ENCODE measurements around a stretch of chr7.

- PRO-cap, result no peak
These were observed 655.1 kb downstream of the INHBA start for GRCh38 chr7:41047738-41048252.

DNA sequence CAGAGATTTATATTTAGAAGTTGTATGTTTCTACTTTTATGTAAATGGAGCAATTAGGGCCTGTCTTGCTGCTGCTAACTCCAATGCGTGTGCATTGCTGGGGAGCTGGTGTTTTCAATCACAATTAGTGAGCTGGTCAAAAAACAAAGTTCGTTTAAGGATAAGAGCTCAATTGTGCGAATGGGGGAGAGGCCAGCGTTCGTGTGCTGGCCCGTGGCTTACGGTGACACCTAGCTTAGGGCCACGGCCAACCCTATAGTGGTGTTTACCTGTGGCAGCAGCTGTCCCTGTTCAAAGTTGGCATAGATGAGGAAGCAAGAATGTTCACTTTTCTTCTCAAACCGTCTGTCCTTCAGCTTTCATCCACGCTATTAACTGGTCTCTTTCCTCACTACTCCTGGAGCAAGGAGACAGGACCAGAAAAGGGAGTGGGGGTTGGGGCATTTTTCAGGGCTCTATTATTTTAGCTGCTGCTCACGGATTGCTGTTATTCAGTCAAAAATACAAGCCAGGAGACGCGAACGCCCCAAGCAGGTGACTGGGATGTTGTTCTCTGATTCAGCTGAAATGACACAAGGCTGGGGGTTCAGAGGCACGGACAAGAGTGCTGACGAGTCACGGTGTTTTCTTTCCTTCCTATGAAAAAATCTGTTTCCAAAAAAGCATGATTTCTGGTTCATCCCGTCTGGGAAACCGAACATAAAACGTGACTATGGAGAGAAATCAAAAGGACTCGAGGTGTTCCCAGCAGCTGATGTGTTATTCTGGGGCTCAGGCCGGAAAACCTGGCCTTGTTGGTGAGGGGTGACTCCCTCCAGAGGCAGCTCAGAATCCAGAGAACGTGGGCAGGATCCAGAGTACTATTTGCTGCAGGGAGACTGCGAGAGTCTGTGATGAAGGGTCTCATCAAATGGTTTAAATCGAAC is 3.3 kb upstream of the INHBA start:
- PRO-cap, result no peak

DNA sequence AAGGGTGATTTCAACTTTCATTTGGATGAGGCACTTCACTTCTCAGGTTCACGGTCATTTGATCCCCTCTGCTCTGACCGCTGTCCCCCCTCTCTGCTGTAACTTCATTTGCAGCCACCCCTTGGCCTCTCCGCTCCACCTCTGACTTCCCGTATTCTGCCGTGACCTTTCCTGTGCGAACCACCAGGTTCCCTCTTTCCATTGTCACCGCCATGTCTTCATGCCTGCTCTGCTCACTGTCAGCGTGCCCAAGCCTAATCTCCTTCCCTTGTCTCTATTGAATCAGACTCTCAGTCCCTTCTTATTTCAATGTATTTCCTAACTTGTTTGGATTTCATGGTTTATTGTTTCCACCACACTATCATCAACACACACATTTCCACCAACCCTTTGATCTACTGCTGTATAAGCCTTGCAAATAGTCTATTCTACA is 29.9 kb upstream of the INHBA start:
- PRO-cap, result no peak

DNA sequence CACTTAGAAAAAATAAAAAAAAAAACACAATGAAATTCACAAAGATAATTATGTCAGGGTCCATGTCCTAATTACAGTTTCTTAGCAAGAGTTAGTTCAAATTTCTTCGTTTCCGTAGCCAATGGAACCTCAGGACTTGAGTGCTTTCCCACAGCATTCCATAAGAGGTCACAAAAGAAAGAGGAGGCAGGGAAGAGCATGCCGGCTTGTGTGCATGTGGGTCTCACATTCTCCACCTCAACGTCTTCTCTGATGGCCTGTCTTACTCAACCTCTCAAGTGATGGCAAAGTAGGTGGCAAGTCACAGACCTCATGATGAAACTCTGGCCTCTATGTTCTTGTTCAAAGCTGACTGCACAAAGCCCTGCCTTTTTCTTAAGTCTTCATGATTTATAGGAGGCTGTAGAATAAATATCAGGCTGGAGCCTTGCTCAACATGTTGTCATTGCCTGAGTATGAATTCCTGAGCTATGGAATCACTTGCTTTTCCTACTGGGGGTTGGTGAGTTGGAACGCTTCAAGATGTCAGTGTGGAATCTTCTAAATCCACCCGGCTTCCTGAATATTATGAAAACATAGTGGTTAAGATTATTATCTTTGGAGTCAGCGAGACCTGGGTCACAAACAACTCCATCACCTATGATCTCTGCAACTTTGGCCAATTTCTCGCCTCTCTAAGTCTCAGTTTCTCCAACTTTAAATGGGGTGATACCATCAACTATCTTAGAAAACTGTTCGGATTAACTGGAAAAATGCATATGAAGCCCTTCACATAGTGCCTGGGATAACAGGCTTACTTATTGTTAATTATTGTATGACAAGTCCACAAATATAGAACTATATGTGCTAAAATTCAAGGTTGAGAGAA is 213.7 kb upstream of the INHBA start:
- PRO-cap, result no peak

DNA sequence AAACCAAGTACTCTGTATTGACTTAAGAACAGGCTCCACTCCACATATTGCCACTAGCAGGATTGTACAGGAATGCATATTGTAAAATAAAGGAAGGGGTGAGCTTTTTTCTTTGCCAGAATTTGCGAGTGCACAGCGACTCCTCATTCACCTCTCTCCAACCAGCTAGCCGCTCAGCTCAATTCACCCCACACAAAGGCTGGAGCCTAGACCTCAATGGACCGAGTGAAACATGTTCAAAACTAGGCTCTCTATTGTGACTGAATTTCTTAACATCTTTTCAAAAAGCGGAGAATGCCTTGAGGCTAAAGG is 84.3 kb downstream of the GLI3 start:
- PRO-cap, result no peak

GRCh38 chr7:42493333-42494073 is 256.5 kb upstream of the GLI3 start:
- PRO-cap, result bidirectional peak, plus-strand start at chr7:42493809, minus-strand start at chr7:42493635

- PRO-cap, result no peak
These were observed 34.7 kb upstream of the HECW1 start for GRCh38 chr7:43077766-43078183.

DNA sequence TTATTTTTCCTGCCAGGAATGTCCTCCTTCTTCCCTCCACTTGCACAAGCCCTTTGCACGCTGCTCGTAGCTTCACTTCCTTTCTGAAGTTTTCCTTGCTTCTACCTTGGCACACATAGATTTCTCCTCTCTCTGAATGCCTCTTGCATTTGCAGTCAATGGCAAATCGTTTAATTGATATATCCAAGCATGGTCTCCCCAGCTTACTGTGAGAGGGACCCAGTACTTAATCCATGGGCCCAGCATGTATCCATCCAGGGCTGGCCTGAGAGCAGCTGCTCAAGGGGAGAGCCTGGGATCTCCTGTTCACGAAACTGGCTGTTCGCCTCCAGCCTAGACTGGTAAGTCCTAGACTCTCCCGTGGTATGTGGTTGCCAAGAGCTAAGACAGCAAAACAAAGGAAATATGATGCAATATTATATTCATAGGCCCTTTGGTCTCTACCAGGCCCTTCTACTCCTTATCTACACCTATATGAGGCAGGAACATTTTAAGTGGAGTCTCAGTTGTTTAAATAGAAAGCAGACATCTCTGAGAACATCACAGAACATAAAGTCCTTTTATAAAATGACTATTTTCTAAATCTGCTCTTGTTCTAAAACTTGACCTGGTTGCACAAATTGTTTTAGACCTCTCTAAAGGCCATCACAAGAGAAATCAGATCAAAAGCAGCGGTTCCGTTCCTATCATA is 28.9 kb upstream of the STK17A start:
- PRO-cap, result no peak

DNA sequence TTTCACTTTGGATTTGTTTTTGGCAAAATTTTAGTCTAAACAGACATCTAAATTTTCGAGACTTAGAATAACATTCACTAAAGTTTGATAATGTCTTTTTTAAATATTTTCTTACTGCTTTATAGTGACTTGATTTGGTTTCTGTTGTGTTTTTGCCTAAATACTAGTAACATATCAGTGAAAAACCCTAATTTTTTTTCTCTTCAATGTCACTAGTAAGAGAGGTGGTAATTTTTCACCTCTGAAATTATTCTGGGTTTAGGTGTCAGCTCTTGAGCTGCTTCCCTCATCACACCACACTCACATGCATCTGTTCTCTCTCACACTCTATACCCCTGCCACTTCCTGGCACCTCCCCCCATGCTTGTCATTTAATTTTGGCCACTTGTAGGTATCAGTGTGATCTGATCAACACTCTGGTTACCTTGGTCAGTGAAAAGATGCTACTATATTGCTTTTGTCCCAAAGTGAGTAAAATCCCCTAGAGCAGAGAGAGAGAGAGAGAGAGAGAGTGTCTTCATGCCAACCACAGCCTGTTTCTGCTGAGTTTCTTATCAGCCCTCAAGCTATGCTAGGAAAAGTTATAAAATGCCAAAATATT is 42.5 kb downstream of the STK17A start:
- PRO-cap, result bidirectional peak, plus-strand start at position 426 of the sequence, minus-strand start at position 302 of the sequence

DNA sequence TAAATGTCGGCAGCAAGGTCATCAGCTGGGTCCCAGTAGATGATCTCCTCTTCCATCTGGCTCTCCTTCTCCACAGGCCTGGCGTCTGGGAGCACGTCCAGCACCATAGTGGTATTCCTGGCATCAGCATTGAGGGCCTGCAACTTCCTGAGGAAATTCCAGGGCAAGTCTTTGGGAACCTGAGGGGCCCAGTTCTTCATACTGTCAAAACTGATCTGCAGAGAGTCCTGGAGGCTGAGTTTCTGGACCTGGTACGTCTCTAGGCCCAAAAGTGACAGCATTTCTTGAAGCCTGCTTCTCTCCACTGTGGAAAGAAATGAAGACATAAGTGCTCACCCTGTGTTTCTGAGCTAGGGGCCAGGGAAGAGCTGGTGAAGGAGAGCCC is 9.6 kb upstream of the MRPS24 start:
- PRO-cap, result no peak

GRCh38 chr7:43975038-43975290 is 22.7 kb upstream of the SPDYE1 start:
- PRO-cap, result unidirectional peak, minus-strand start at chr7:43975113

DNA sequence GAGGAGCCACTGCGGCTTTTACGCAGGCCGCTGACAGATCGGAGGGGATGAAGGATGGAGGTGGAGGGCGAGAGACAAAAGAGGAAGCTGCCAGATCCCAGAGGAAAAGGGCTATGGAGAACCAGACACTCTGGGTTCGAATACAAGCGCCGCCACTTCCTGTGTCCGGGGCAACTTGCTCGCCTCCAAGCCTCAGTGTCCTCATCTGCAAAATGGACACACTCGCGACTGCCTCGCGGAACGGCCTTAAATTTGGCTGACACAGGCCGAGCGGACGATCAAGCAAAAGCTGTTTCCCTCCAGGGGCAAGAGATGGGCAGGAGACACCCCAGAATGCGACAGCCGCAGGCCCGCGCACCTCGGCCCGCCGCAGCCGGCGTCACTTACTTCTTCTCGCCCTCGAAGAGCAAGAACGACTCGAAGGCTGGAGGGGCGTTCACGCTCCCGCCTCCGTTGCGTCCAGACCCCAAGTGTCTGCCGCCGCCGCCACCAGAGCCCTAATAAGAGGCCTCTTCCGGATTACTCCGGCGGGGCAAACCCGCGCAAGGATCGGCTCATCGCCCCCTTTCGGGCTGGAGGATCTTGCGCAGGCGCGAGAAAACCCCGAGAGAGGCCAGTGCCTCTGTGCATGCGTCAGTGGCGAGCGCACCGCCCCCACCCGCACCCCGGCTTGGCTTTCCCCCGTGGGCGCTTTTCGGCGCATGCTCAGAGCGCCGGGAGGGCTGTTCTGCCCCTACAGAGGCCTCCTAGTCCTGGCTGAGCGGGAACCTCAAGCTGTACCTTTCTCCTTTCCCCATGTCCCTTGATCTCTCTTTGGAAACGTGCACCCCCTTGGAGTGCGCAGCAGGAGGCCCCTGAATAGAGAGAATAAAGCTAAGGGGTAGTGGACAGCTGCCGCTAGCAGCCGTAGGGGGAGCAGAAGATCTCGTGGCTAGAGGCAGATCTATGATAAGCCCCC is 21.3 kb downstream of the SPDYE1 start:
- PRO-cap, result bidirectional peak, plus-strand start at position 708 of the sequence, minus-strand start at position 476 of the sequence

GRCh38 chr7:44038811-44039709 is 5.4 kb upstream of the DBNL start:
- PRO-cap, result no peak

DNA sequence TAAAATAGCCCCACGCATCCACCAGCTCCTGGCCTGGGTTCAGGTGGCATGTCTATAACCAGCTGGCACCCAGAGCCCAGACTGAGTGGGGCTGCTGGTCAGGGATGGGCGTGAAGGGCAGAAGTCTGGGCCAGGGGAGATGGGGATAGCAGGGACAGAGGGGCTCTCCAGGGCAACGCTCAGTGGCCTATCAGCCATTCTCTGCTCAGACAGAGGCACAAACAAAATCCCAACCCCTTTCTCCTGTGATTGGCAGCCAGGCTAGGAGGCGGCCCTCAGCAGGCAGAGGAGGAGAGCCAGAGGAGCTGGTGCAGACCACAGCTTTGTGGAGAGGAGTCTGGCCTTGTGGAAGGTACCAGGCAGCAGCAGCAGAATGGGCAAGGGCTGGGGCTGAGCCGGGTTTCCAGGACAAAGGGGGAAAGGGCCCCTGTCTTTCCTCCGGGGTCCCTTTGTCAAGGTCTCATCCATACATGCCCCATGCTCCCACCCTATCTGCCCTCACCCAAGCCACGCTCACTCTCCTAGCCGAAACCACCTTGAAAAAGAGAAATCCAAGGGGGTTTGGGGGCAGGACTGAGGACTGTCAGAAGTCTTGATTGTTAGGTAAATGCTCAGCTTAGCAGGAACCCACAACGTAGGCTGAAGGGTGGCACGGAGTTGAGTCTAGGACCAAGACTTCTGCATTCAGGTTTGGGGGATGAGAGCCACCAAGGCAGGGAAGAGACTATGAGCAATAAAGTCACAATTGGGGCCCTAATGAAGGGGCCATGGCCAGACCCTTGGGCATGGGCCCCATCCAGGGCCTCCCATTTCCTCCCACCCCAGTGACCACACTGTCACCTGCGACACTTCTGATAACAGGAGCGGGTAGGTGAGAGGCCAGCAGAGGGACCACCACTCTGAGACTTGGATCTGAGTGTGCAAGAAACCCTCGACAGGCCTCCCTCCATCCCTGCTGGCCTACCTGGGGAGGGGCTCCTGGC is 650 bp upstream of the PGAM2 start:
- PRO-cap, result no peak

- PRO-cap, result no peak
These were observed 6.8 kb upstream of the PGAM2 start for GRCh38 chr7:44071661-44073134.

DNA sequence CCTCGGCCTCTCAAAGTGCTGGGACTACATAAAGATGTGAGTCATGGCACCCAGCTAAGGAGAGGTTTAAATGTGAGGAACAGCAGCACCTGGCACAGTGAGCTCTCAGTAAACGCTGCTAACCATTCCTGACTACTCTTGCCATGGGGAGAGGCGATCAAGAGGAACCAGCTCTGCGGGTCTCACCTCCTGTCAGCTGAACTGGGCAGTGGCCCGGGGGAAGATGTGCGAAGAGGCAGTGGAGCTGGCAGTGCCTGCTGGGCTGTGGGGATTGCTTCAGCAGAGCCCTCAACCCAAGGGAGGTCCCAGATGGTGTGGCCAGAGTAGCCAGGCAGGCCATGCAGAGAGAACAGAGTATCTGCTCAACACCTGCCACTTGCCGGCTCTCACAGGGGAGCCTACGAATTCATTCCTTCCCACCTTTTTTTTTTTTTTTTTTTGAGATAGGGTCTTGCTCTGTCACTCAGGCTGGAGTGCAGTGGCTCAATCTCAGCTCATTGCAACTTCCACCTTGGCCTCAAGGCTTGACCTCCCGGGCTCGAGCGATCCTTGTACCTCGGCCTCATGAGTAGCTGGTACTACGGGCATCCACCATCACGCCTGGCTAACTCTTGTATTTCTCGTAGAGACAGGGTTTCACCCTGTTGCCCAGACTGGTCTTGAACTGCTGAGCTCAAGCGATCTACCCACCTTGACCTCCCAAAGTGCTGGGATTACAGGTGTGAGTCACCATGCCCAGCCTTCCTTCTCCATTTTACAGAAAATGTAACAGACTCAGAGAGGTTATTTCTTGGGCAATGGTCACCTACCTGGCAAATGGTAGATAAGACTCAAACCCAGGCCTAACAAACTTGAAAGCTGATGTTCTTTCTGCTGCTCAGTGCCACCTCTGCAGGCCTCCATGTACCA is 6.8 kb downstream of the POLM start:
- PRO-cap, result no peak

DNA sequence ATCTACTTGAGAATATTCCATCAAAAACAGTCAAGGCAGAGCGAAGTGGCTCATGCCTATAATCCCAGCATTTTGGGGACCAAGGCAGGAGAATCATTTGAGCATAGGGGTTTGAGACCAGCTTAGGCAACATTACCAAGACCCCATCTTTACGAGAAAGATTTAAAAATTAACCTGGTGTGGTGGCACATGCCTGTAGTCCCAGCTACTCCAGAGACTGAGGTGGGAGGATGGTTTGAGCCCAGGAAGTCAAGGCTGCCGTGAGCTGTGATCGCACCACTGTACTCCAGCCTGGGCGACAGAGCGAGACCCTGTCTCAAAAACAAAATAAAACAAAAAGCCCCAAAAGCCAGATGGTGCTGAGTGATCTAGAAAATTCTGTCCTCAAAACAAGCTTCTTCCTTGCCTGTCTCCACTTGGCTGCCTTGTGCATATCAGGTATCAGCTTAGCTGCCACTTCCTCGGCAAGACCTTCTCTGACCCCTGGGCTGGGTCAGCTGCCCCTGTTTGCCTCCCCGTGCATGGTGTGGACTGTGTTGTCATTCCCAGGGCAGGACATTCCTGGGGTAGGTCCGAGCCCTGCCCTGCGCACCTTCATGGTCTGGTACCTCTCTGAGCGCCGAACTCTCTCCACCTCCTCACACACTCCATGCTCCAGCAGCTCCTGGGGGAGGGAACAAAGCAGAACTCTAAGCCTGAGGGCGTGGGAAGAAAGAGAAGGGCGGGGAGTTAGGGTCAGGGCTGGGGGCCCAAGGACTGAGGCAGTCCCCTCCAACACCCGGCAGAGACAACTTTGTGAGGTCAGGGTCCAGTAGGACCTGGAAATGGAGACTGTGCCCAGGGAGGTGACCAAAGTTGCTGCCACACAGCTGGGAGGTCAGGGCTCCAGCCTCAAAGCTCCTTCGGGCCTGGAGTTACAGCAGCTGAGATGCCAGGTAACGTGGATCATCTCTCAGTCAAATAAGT is 3.9 kb downstream of the POLM start:
- PRO-cap, result no peak

DNA sequence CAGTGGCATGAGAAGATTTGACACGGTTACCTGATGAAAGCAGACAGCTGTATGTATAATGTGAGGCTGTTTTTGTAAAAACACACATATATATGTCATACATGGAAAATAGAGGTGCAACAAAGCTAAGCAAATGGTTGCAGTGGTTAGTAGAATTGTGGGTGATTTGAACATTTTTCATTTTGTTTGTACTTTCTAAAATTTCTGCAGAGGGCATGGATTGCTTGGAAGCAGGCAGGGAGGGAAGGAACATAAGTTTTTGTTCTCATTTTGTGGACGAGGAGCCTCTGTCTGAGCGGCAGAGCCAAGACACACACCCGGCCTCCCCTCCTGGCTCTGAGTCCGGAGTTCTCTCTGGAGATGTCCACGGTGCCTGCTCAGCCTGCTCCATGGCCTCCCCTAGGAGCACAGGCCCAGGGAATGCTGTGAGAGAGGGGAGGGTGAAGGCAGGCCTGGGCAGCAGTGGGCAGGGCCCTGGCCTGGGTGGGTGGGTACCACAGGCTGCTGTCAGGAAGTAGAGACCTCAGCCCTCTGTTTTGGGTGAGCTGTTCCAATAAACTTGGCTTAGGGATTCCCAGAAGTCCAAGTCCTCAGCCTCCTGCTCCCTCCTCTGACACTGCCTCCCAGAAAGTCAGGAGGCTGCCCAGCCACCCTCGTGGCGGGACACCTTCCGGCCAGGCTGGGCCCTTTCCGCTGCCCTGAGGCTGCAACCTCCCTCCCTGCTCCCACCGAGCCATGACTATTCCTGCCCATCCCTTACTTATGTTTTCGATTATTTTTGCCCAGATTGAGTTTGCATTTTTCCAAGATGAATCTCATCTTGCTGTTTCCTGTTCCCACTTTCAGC is 5.5 kb upstream of the POLM start:
- PRO-cap, result unidirectional peak, plus-strand start at position 553 of the sequence; unidirectional peak, minus-strand start at position 618 of the sequence

DNA sequence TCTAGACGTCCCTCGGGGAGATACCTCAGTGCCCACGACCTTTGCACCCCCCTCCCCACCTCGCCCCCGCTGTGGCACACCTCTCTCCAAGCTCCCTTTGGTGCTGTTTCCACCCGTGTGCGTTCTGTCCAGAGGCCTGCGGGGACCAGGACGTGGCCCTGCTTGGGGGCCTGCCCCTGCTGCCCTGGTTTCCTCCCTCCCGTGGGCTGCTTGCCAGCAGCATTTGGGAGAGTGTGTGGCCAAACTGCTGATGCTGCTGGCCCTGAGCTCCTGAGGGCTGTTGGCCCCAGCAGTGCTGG is 6.1 kb upstream of the POLM start:
- PRO-cap, result no peak

- PRO-cap, result no peak
These were observed 2.8 kb upstream of the MYL7 start for GRCh38 chr7:44143838-44144433.